Measurements from ENCODE around the gene SEC11A.

DNA sequence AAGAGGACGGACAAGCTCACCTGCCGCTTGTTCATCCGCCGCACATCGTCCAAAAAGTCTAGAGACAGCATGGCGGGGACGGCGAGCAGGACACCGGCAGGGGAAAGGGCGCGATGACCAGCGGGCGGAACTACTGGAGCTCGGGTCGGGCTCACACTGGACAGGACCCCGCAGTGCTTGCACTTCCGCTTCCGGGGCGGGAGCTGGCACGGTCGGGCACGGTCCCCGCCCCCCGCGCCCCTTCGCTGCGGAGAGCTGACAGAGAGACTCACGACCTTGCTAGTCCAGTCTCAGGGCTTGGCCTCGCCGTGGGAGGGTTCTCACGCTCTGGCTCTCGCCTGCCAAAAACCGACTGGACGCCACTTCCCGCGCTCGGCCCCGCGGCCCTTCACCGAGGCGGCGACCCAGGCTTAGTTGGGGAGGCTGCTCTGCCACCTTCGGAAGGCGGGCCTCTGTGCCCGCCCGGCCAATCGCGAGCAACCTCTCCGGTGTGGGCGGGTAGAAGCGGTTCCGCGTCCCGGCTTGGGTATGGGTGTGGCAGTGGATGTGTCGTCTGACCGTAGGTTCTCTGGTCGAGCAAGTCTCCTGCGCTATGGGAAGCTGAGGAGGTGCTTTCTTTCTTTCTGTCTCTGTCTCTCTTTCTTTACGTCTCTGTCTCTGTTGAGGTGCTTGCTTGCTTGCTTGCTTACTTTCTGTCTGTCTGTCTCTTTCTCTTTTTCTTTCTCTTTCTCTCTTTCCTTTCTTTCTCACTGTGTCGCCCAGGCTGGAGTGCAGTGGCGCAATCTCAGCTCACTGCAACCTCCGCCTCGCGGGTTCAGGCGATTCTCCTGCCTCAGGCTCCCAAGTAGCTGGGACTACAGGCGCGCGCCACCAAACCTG, at the start of gene SEC11A:
Gene SEC11A (minus strand): TSS at position 135 of the 879 bp plus-strand sequence.
- RRBS: 1% methylated on average over 8 of the region's 68 CpGs

GRCh38 chr15:84762908-84763803, 14.8 kb downstream of the ZNF592 start:
- RRBS: no CpG with 5 or more reads among the region's 4 CpGs

DNA sequence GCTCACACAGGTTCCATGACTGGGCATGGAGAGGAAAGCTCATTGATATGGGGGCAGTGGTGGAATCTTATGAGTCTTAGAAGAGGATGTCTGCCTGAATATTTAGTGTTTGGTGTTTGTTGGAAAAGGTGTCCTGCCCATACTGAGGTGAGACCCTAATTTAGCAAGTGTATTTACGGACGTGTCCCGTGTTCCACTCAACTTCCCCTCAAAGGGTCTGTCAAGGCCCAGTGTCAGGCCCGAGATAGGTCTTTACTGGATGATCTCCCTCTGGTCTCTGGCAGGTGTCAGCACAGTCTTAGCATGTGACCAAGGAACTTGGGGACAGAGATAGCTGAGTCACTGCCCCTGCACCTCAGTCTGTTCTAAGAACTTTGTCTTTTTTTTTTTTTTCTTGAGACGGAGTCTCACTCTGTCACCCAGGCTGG, 32.2 kb upstream of the ALPK3 start:
- RRBS: no CpG with 5 or more reads among the region's 5 CpGs

DNA sequence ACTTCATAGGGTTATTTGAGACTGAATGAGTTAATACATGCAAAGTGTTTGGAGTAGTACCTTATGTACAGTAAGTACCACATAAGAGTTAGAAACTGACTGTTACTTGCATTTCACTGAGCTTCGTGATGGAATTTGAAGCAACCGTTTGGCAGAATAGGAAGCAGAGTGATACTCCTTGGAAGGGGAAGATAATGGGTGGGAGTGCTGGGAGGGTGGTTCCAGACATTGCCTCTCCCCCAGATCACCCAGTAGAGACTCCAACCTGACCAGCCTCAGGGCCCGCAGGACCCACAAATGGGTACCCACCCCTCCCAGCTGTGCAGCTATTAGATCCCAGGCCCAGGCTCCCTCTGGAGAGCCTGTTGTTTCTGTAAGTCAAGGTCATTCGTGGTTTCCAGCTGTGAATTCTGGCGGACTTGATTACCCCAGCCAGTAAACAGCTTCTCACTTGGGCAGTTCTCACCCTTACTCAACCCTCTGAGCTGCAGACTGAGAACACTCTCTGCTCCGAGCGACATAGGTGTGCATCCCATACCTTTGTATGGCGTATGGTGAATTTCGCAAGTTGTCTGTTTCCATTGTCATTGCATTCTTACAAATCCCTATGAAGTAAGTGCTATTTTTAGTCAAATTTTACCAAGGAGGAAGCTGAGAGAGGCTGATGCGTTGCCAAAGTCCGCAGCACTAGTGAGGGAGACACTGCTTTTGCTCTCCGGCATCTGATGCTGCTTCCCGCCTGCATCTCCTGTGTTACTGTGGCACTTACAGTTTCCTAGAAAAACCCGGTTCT, 11.2 kb downstream of the ALPK3 start:
- RRBS: 91% methylated on average over 3 of the region's 14 CpGs

- RRBS: no CpG with 5 or more reads among the region's 18 CpGs
These were observed 27.5 kb upstream of the SLC28A1 start for GRCh38 chr15:84856699-84857572.

GRCh38 chr15:84959599-84960257, 21.9 kb upstream of the PDE8A start:
- RRBS: no CpG with 5 or more reads among the region's 3 CpGs

DNA sequence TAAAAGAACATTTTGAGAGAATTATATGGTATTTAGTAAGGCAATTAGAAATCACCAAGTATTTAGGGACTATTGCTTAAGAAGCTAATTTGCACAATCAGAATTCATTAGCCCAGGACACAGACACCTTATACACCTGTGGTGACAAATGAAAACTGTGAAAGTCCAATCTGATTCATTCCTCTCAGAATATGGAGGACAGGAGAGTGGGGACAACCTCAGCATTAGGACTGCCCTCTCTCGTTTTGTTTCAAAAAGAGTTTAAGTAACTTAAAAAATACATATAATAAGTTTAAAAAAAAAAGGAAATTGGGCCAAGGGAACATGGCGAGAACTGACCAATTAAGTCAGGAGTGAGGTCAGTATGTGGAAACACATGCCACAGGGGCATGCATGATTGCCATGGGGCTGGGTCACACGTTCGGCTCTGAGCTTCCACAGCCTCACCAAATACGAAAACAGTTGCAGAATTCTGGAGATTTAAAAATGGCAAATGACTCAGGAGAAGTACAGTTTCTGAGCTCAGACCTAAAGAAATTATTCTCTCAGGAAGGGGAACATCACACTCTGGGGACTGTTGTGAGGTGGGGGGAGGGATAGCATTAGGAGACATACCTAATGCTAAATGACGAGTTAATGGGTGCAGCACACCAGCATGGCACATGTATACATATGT, 24.0 kb downstream of the PDE8A start:
- RRBS: no CpG with 5 or more reads among the region's 6 CpGs

DNA sequence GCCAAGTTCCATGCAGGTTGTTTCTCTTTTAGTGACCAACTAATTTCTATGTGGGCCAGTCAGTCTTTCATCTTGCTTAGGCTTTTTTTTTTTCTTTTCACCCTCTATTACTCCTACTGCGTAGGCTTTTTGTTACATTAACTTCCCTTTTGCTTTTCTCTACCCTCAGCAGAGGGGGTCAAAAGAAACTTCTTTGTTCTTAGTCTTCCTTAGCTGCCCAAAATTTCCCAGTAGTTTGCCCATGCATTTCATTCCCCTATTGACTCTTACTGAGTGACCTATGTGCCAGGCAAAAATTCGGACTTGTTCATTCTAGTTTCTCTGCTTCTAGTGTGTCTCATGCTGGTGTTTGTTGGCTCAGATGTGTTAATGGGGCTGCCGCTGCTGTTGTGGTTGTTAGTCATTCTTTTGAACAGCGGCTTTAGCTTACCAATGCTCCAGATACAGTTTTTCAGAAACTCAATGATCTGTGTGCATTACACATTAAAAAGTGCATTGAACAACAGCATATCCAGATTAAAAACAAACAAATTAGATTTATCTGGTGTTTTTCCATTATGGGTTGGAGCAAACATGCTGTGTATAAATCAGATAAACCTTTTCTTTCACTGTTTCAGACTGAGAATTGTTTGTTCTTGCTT, 42.9 kb downstream of the PDE8A start:
- RRBS: no CpG with 5 or more reads among the region's 4 CpGs

DNA sequence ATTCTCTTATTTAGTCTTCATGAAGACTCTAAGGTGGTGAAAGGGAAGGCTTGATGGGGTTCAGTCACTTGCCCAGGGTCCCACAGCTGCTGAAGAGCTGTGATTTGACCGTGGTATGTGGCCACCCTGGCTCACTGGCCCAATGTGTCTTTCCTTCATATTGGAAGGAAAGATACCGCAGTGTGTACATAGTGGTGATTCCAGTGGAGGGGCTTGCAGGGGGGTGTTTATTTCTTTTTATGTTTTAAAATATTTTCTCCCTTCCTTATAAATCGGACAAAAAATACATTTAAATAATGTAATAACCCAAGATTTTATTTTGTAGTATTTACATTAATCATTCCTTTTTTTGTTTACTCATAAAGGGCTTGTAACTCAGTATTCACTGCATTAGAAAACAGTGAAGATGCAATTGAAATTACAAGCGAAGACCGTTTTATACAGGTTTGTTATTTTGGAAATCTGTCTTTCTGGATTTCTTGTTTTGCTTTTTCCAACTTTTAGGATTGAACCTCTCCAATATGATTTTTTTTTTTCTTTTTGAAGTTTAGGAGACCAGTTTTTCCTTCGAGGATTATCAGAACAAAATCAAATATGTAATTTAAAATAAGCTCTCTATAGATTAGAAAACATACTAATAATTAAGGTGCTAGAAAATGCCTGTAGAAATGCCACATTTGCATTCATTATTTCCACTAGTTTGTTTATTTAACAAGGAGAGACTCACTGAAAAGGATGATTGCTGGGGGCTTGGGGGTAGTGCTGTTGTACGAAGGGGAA, 107.5 kb downstream of the PDE8A start:
- RRBS: no CpG with 5 or more reads among the region's 7 CpGs

GRCh38 chr15:85105043-85105571, 123.5 kb downstream of the PDE8A start:
- RRBS: no CpG with 5 or more reads among the region's 3 CpGs

GRCh38 chr15:85234452-85235105, 145.8 kb upstream of the AKAP13 start:
- RRBS: no CpG with 5 or more reads among the region's 55 CpGs

- RRBS: no CpG with 5 or more reads among the region's 2 CpGs
These were observed 61.8 kb upstream of the AKAP13 start for GRCh38 chr15:85318582-85318928.

DNA sequence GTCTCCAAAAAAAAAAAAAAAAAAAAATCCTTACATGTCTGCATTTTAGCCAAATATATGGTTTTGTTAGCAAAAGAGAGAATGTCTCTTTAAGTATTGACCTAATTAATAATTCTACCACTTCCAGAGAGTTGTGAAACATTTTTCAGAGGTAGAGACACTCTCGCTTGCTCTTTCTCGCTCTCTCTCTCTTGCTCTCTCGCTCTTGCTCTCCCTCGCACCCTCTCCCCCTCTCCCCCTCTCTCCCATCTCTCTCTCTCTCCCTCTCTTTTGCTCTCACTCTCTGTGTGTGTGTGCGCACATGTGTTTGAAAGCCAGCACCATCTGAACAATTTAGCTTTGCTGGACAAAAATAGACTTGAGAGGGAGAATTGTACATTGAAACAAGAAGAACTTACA, 124.3 kb downstream of the AKAP13 start:
- RRBS: no CpG with 5 or more reads among the region's 5 CpGs

GRCh38 chr15:85620656-85621104, 174.0 kb downstream of the KLHL25 start:
- RRBS: no CpG with 5 or more reads among the region's 3 CpGs

DNA sequence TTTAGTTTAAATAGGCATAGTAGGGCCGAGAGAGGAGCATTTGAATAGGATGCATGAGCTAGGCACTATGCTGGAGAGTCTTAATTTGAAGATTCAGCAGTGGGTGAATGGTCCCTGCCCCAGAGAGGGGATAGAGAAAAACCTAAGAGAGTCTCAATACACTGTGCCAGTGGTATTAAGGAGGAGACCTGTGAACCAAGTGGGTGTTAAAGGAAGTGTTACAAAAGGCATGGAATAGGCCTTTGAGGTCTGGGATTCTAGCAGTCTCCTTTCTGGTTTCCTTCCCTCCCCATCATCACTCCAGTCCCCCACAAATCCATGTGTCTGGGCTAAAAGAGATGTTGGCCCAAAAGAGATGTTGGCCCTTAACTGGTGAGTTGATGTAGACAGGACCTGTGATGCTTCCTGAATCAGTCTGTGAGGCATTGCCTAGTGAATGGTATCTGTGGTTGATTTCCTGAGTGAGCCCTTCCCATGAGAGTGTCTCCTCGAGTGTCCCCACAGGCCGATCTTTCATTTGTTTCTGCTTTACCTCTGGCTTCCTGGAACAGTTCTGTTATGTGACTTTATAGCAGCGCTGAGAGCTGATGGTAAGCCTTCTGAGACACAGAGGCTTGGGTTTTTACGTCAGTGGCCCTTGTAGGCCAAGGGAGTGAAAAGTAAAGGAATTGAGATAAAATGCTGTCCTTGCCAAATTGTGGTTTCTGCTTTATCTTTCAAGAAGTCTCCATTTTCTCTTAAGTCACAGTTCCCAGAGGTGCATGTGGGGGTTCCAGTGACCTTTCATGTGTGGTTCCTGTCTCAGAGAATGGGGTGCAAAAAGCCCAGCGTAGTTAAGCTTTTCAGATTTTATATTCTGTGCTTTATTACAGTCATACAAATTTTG, 87.8 kb downstream of the KLHL25 start:
- RRBS: no CpG with 5 or more reads among the region's 6 CpGs

DNA sequence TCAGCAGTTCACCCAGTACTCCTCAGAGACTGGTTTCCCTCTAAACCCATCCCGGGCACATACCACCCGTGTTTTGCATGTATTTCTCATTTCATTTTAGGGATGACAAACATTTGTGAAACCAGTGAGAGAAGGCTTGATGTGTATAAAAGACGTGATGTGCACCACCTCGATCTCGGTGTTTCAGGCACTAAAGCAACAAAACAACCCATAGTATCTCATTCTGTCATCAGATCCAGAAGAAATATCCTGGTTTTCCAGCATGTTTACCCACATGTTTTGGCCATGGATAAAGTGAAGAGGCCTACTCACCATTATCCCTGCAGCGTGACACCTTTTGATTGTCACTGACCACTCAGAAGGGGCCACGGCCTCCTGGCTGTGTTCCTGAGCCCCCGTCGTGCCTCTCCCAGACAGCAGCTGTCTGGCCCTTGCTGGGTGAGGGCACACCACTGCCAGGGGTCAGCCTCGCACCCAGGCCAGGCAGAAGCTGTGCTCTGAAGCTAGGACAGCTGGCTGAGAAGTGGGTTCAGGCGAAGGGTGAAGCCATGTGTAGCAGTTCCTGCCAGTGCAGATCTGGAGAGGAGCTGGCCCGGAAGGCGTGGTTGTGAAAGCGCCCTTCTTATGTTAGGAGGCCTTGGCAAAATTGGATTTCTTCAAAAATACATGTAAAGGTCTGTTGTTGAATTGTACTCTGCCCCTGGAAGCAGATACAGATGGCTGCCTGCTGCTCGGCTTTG, 49.3 kb downstream of the KLHL25 start:
- RRBS: 91% methylated on average over 1 of the region's 15 CpGs

- RRBS: no CpG with 5 or more reads among the region's 18 CpGs
These were observed 47.5 kb downstream of the KLHL25 start for GRCh38 chr15:85746916-85747862.

DNA sequence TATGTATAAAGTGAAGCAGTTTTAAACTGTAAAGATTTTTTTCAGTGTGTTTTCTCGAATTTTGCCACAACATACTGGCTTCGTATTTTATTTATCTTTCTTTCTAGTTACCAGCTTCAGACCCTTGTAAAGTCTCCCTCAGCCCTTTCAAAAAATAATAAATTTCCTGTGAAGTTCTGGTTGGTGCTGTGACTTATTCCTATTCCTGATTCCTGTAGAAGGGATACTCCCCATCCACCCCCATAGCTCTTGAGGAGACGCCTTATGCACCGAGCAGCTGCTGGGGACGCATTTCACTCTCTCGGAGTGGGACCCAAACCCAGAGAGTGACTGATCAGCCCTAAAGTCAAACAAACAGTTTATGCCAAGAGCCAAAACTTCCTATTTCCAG, 45.5 kb downstream of the KLHL25 start:
- RRBS: no CpG with 5 or more reads among the region's 6 CpGs

- RRBS: 100% methylated on average over 5 of the region's 24 CpGs
These were observed 33.8 kb downstream of the KLHL25 start for GRCh38 chr15:85760705-85761459.

- RRBS: no CpG with 5 or more reads among the region's 23 CpGs
These were observed 268 bp upstream of the KLHL25 start for GRCh38 chr15:85794977-85795408.